Ishikawa (cell line): ENCODE data around the genes NCKAP5 and R3HDM1.

DNA sequence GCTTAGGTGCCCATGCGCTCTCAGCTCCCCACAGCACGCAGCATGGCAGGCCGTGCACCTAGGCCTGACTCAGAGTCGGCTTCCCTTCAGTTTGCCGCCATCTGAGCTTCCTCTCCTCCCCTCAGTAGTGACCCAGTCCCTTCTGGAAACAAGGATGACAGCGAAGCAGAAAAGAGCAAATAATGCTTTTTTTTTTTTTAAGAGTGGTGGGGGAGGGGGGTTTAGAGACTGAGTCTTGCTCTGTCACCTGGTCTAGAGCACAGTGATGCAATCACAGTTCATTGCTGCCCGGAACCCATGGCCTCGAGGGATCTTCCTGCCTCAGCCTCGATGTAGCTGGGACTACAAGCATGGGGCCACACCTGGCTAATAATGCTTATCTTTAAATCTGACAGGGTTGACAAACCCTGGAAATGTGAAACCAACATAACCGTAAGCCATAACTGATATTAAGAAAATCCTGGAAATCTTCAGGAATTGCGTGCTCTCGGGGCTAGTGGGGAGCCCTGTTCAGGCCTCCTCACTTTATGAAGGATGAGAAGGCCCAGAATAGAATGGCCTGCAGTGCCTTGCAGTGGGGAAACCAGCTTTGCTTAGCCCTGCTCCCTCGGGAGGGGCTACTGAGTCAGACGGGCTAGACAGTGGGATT lies 5.7 kb downstream of the MZT2A start:
- RRBS: no CpG with 5 or more reads among the region's 14 CpGs

DNA sequence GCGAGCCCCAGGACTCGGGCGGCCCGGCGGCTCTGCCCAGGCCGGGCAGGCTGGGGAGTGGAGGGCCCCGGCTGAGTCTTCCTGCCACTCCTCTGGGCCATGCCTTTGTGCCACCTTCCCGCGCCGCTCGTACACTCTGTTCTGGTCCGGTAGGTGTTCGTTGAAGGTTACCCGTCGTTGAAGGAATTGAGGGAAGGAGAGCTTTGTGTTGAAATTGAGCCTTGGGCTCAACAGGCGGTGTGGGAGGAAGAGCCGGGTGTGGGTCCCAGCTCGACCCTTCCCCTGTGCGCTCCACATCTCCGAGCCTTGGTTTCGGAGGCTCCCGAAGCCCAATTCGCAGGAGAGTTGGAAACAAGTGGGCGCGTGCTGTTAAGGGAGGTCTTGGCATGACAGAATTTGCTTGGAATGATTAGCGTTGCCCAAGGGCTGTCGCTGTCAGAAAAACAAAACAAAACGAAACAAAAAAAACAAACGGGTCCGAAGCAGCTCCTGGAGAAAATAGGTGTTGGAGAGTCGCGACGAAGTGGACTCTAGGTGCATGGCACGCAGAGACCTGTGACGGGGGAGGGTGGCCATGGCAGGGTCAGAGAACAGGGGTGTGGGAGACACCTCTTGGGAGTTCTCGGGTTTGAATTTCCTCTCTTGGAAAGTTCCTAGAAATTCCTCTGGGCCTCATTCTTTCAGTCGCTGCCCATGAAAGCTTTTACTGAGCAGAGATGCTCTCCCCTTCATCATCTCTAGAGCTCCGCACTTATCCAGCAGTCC lies 1.2 kb upstream of the MZT2A start:
- RRBS: 2% methylated on average over 6 of the region's 38 CpGs

GRCh38 chr2:131515325-131515683 lies 12.4 kb upstream of the CCDC74A start:
- RRBS: no CpG with 5 or more reads among the region's 14 CpGs

DNA sequence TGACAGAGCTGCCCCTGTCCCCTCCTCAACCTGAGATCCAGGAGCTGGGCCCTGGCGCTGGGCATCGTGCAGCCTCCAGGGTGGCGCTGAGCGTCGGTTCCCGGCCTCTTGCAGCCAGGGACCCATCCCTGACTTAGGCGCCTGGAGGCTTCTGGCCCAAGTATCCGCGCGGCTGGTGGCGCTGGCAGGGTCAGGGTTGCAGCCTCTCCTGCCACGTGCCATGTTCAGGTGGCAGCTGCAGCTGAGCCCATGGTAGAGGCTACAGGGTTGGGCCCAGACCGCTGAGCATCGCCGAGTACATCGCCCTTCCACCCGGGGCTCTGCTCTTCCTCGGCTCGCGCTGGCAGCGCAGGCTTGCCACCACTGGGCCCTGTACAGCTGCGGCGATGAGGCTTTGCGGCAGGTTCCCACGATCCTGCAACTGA lies 385 bp upstream of the ANKRD30BL start:
- RRBS: no CpG with 5 or more reads among the region's 25 CpGs

GRCh38 chr2:133421700-133422265 lies 146.5 kb downstream of the NCKAP5 start:
- RRBS: no CpG with 5 or more reads among the region's 1 CpG

DNA sequence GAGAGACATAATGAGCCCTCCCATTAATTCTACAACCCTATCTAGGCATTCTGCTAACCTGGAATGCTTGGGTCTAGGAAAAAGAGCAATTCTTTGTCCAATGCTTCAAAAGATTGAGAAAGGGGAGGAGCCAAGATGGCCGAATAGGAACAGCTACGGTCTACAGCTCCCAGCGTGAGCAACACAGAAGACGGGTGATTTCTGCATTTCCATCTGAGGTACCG lies 21.6 kb downstream of the NCKAP5 start:
- RRBS: no CpG with 5 or more reads among the region's 5 CpGs

- RRBS: no CpG with 5 or more reads among the region's 19 CpGs
Observed at GRCh38 chr2:133568006-133568901, at the start of gene NCKAP5. TSS of gene NCKAP5 (minus strand) at chr2:133568463.

DNA sequence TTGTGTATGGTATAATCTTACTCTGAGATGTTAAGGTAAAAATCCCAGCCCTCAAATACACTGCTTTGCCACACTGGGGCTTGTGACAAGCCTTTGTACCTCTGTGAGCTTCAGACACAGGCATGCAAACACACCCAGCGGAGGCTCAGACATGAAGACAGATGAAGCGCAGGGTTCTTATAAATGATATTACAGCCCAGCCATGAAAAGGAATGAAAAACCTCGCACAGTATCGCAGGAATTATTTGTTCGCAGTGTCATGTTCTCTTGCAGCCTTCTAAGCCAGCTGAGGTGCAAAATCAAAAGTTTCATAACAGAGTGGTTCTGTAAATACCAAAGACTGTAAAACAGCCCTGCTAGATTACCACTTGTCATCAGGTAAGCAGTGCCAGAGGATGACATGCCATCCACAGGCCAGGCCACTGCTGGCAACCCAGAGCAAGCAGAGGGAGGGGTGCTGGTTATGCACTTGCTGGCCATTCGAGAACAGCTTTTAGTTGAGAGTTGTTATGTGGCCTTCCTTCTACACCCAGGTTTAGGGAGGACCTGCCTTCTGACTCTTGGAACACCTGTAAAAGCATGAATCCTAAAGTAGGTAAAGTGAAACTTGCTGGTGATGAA lies 114.3 kb upstream of the MGAT5 start:
- RRBS: no CpG with 5 or more reads among the region's 6 CpGs

DNA sequence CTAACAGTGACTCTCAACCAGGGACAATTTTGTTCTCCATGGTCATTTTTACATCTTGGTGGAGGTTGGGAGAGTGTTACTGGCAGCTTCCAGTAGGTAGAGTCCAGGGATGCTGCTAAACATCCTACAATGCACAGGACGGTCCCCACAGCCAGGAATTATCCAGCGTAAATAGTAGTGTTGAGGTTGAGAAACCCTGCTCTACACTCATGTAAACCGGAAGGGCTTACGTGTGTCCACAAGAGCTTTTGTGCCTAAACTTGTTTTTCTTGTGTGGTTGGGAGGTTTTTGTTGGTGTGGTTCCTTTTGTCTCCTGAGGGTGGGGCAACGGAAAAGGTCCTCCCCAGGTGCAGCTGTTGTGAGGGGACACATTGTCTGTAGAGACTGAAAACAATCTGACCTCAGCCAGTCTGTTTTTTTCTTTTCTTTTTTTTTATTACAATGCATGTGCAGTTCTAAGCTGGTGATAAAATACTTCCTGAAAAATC lies 72.7 kb upstream of the MGAT5 start:
- RRBS: no CpG with 5 or more reads among the region's 5 CpGs

- RRBS: no CpG with 5 or more reads among the region's 7 CpGs
Observed at GRCh38 chr2:134336007-134336819, 82.3 kb downstream of the MGAT5 start.

GRCh38 chr2:134401699-134402052 lies 147.8 kb downstream of the MGAT5 start:
- RRBS: no CpG with 5 or more reads among the region's 2 CpGs

GRCh38 chr2:134745637-134745989 lies 26.8 kb upstream of the TMEM163 start:
- RRBS: no CpG with 5 or more reads among the region's 2 CpGs

GRCh38 chr2:135531344-135532207 lies at the start of gene R3HDM1:
TSS of gene R3HDM1 (plus strand) at chr2:135531484.
- RRBS: 2% methylated on average over 35 of the region's 69 CpGs

DNA sequence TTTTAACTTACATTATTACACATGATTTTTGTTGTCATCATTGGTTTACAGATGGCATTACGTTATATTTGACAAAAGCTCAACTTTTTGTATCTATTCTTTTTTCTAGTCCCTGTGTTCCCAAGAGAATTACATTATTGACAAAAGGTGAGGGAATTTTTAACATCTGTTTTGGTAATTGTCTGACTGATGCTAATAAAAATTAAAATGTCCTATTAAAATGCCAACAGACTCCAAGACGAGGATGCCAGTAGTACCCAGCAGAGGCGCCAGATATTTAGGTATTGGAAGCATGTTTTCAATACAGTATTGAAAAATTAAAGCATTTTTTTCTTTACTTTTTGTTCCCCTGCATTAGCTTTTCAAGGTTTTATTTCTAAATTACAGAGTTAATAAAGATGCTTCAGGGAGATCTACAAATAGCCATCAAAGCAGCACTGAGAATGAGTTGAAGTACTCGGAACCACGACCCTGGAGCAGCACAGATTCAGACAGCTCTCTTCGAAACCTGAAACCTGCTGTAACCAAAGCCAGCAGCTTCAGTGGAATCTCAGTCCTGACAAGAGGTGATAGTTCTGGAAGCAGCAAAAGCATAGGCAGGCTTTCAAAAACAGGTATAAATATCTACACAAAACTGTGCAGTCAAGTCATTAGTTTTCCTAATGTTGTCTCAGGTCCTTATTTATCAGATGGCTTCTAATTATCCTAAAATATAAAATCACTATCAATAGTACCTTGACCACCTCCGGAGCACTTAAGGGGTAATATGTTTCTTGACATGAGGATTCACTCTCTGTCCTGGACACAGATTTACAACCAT lies 102.9 kb upstream of the UBXN4 start:
- RRBS: no CpG with 5 or more reads among the region's 7 CpGs

DNA sequence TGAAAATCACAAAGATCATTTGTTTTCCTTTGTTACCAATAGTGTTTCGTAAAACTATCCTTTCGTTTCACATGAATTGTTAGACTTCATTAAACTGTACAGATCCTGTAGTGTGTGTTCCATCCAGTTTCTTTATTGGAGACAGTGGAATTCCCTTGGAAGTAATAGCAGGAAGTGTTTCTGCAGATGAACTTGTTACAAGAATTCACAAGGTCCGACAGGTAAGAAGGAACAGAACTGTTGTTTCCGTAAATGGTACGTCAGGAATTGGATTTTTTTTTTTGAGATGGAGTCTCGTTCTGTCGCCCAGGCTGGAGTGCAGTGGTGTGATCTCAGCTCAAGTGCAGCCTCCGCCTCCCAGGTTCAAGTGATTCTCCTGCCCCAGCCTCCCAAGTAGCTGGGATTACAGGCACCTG lies 12.4 kb downstream of the UBXN4 start:
- RRBS: no CpG with 5 or more reads among the region's 8 CpGs

DNA sequence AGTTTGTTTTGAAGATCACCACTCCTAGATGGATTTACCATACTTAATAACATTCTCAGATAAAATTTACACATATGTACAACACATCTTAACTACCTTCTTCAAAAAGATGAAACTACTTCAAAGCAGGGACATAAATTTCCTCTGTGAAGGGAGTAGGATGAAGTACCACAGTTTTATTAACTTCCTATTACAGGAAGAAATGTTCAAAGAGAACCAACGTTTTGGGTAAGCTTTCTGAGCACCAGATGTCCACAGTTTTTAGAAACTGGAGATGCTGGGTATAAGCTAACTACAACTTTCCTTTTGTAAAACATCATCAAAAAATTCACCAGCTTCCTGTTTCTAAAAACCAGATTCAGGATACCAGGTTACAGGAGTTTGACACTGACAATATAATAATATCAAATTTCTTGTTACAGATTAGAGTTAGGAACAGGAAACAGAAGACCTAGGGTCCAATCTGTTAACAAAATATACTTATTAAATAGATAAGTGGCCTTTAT lies 1.7 kb downstream of the DARS1 start:
- RRBS: no CpG with 5 or more reads among the region's 1 CpG

DNA sequence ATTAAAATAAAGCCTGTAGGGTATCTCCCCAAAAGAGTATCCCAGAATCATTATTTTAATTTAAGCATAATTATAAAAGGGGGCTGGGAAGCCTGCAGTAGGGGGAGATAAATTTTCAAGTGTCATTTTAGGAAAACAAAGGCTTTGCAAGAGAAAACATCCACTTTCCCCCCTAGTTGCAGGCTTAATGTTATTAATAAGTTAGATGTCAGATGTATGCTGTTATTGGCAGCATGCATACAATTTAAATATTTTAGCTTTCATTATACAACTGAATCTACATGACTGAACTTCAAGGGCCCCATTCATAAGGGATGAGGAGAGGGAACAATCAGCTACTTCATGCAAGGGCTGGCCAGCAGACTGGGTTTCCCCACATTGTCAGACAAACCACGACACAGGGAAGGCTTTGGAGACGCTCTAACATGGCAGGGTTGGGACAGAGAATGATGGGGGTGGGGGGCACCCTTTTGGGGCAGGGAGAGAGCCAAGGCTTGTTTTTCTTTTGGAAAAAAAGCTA lies 5.7 kb downstream of the CXCR4 start:
- RRBS: no CpG with 5 or more reads among the region's 2 CpGs

- RRBS: no CpG with 5 or more reads among the region's 6 CpGs
Observed at GRCh38 chr2:136213758-136214740, 96.1 kb upstream of the CXCR4 start.

- RRBS: no CpG with 5 or more reads among the region's 10 CpGs
Observed at GRCh38 chr2:136255670-136256483, 137.9 kb upstream of the CXCR4 start.

- RRBS: no CpG with 5 or more reads among the region's 6 CpGs
Observed at GRCh38 chr2:136863680-136864156, 98.4 kb downstream of the THSD7B start.